Measurements from ENCODE around the gene PACSIN1.

- PRO-cap, 7 experiments = no peak in any of the 7 experiments
Observed at GRCh38 chr6:33685997-33686777, 25.3 kb downstream of the UQCC2 start.

DNA sequence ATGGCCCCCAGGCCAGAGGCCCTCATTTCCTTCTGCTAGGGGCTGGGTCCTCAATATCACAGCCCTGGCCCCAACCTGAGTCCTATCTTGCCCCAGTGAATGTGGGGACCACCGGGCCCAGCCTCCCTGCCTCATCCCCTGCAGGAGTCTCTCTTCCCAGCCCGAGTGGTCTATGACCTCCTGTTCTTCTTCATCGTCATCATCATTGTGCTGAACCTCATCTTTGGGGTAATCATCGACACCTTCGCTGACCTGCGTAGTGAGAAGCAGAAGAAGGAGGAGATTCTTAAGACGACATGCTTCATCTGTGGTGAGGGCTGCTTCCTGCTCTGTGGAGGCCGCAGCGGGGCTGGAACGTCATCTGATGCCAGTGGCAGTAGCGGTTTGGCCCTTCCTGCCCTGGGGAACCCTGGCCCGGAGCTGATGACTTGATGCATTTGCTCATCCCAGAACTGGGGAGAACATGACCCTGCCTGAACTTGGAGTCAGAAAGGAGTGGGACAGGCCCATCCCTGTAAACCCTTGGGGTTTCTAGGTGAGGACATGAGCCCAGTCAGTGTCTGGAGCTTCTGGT, 18.8 kb downstream of the UQCC2 start:
- PRO-cap, 7 experiments = peak in 7 of 7 experiments; most common plus-strand start position 376 of the sequence (in 3); most common minus-strand start position 261 of the sequence (in 7)

DNA sequence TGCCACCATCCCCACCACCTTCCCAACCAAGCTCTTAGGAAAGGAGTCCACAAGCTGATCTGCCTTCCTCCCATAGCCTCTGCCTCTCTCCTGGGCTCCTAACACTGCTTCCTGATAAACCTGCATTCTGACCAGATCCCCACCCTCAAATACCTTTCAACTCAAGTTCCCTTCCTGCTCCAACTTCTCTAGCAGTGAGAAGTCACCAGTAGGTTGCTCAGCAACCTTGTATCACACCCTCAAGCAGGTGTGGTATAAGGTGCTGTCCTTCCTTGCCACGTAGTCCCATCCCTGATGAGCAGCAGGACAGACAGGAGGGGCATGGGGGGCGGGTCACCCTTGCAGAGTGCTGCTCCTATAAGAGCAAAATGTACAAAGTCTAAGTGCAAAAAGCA, 6.9 kb downstream of the UQCC2 start:
- PRO-cap, 7 experiments = no peak in any of the 7 experiments

GRCh38 chr6:33719312-33720613, 8.3 kb upstream of the UQCC2 start:
- PRO-cap, 7 experiments = no peak in any of the 7 experiments

DNA sequence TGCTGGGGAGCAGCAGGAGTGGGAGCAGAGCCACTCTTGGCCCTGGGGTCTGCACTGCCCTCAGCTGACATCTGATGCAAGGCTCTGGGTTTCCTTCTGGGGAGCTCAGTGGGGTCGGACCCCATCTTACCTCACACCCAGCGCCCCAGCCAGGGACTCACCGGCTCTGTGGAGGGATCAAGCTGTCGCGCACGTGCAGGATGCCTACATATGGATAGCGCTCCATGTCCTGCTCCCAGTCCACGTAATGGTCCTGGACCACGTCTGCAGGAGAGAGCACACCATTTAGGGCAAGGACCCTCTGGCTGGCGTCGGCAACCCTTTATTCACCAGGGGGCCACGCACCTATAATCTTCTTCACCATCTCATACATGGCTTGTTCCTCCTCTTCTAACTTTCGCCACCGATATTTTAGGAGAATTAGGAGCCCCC, 12.1 kb downstream of the LEMD2 start:
- PRO-cap, 7 experiments = no peak in any of the 7 experiments

GRCh38 chr6:33786402-33786869, 2.5 kb downstream of the LEMD2 start:
- PRO-cap, 7 experiments = no peak in any of the 7 experiments

DNA sequence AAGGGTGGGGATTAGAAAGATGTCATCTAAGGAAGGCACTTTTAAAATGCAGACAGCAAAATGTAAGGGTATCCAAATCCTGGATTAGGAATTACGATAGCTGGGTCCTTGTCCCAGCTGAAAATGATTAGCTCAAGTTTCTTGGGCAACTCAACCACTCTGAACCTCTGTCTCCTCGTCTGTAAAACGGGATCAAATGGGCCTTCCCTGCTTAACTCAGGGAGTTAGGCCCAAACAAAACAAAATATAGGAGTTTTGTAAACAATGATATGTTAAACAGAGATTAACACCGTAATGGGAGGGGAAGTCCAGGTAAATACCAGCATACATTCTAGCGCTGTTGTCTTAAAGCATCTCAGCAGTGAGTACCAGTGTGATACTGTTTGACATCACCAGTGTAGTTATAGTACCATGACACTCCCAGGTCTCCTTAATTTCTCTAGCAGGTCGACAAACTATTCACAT, 2.0 kb downstream of the LEMD2 start:
- PRO-cap, 7 experiments = no peak in any of the 7 experiments

DNA sequence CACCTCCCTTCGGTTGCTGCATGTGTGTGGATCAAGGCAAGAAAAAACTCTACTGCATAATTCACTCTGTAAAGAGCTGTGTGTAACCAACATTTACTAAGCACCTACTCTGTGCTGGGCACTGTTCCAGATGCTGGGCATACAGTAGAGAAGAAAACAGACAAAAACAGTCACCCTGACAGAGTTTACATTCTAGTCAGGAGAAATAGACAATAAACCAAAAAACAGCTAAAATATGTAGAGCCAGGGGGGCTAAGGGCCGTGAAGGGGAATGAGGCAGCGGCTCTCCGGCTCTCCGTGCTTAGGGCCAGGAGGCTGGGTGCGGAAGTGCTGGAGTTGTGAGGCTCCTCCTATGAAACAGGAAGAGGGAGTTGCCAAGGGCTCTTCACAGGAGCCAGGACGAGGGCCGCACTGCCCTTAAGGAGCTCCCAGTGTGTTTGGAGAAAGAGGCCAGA, 20.5 kb upstream of the MLN start:
- PRO-cap, 7 experiments = no peak in any of the 7 experiments

DNA sequence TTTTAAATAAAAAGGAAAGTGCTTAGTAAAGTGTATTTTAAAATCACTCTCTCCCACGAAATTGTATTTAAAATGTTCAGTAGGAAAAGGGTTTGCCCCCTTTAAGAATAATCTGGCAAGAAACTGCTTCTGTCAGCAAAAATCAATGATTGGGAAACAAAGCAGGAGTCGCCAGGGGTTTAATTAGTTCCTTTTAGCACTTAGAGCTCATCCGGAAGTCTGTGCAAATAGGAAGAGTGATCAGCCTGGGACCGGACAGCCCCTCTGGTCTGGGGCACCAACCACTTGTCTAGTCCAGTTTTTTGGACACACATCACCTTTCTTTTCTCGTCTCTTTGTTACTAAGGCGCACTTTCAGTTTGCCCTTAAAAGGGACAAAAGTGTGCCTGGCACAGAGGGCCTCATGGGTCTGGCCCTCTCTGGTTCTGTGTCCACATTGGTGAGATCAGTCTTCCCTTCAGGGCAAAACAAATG, 150.3 kb downstream of the GRM4 start:
- PRO-cap, 7 experiments = no peak in any of the 7 experiments

DNA sequence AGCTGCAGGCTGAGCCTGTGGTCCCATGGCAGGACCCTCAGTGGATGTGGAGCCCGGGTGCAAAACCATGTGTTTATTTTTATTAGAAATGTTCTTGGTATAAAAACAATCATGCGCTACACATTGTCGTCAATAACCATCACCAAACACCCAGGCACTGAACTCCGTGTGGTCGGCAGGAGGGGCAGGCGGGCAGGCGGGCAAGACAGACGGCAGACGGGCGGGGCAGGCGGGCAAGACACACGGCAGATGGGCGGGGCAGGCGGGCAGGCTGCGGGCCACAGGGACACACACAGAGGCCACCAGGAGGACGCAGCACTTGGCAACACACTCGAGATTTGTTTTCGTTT, 124.1 kb downstream of the GRM4 start:
- PRO-cap, 7 experiments = no peak in any of the 7 experiments

- PRO-cap, 7 experiments = no peak in any of the 7 experiments
Observed at GRCh38 chr6:34378612-34379102, 13.8 kb downstream of the NUDT3 start.

- PRO-cap, 7 experiments = no peak in any of the 7 experiments
Observed at GRCh38 chr6:34457920-34458627, 7.8 kb upstream of the PACSIN1 start.

DNA sequence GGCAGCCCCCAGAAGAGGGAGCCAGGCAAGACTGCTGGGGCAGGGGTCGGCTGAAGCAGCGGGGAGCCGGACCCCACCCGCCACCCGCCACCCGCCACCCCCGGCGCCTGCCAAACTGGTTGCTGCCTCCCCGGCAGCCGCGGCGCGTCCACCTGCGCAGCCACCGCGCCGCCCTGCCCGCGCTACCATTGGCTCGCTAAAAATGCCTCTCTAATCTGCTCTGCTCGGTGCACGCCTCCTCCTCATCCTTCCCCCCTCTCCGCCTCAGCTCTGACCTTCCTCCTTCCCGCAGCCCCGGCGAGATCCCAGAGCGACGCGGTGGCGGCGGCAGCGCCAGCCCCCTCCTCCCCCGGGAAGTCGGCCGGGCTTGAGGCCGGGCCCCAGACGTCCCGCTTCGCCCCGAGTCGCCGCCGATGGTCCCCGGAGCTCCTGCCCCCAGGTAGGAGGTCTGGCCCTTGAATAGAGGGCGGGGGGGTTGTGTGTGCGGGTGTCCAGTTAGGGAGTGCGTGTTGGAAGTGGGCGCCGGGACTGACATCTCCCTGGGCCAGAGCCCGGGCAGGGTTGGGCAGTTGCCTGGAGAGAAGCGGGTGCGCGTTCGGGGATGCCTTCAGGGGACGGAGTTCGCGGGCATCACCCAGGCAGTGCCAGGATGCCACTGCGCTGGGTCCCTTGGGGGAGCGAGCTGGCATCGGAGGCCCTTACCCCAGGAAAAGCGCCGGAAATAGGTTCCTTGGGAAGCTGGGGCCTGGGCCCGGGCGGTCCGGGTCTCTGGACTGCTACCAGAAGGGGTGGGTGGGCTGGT, at the start of gene PACSIN1:
TSS of gene PACSIN1 (plus strand) at position 245 of the 802 bp plus-strand sequence.
- PRO-cap, 7 experiments = no peak in any of the 7 experiments

GRCh38 chr6:34536108-34536950, 19.8 kb downstream of the SPDEF start:
- PRO-cap, 7 experiments = no peak in any of the 7 experiments

DNA sequence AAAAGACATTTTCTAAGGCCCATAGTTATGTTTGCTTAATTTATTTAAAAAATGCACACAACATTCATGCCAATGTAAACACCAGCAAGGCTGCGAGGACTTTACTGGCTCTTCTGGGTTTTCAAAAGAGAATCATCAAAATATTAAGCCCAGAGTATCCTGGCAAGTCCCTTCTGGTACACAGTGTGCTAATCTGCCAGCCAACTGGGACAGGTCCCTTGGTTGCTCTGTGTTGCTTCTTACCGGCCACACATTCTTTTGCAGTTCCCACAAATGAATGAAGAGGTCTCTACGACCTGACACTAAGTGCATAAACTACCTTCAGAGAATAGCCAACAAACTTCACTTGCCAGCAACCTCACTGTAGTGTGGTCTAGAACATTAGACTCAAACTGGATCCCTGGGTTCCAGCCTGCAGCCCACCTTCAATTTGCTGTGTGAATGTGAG, 42.6 kb upstream of the SPDEF start:
- PRO-cap, 7 experiments = no peak in any of the 7 experiments

- PRO-cap, 7 experiments = no peak in any of the 7 experiments
Observed at GRCh38 chr6:34719432-34720366, 23.1 kb upstream of the ILRUN start.

GRCh38 chr6:34745335-34745777, 11.9 kb upstream of the SNRPC start:
- PRO-cap, 7 experiments = no peak in any of the 7 experiments

- PRO-cap, 7 experiments = no peak in any of the 7 experiments
Observed at GRCh38 chr6:34745778-34746264, 11.5 kb upstream of the SNRPC start.

DNA sequence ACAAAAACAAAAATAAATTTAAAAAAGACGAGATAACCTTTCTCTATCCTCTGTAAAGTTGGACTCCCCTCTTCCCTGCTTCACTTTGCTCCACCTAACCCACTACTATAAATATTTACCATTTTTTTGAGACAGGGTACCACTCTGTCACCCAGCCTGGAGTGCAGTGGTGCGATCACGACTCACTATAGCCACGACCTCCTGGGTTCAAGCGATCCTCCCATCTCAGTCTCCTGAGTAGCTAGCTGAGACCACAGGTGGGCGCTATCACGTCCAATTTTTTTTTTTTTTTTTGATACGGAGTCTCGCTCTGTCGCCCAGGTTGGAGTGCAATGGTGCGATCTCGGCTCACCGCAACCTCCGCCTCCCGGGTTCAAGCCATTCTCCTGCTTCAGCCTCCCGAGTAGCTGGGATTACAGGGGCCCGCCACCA, 880 bp upstream of the SNRPC start:
- PRO-cap, 7 experiments = peak in 6 of 7 experiments; most common plus-strand start position 295 of the sequence (in 5); most common minus-strand start position 219 of the sequence (in 1)

GRCh38 chr6:35026682-35027305, 114.3 kb downstream of the TCP11 start:
- PRO-cap, 7 experiments = no peak in any of the 7 experiments

All from T-cell (primary cell).